Thoracic aorta endothelial cell (primary cell): ENCODE data around the genes APLN and UTP14A.

- CAGE, long polyA plus RNA, result no peak
Measured at GRCh38 chrX:129193416-129193812, 329.9 kb downstream of the SMARCA1 start.

GRCh38 chrX:129605745-129606262 lies 49.0 kb downstream of the APLN start:
- CAGE, long polyA plus RNA, result no peak

DNA sequence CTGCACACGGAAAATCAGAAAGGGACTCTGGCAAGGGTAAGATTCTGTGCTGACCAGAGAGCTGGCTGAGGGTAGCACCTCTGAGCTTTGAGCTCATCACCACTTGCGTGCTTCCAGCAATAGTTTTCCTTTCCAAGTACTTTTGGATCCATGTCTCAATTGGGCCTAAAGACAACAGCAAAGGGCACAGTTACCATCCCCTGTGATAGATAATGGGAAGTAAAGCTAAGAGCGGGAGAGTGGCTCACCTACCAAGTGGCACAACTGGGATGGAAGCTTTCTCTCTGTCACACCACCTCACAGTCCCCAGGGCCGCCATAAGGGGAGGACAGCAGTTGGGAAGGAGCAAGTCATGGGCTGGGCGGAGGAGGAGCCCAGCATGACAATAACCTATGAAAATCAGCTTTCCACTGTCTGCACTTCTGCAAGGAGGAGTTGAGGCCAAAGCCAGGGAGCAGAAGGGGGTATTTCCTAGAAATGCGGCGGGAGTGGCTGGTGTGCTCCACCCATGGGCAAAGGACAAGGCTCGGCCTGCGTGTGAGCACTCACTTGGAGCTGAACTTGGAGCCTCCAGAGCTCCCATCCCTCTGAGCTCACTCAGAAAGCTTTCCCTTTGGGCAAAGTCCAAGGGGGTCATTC lies 18.7 kb downstream of the APLN start:
- CAGE, long polyA plus RNA, result no peak

- CAGE, long polyA plus RNA, result no peak
Measured at GRCh38 chrX:129654272-129655423, at the start of gene APLN. Gene APLN (minus strand): TSS chrX:129654956.

GRCh38 chrX:129666285-129666645 lies 11.5 kb upstream of the APLN start:
- CAGE, long polyA plus RNA, result no peak

DNA sequence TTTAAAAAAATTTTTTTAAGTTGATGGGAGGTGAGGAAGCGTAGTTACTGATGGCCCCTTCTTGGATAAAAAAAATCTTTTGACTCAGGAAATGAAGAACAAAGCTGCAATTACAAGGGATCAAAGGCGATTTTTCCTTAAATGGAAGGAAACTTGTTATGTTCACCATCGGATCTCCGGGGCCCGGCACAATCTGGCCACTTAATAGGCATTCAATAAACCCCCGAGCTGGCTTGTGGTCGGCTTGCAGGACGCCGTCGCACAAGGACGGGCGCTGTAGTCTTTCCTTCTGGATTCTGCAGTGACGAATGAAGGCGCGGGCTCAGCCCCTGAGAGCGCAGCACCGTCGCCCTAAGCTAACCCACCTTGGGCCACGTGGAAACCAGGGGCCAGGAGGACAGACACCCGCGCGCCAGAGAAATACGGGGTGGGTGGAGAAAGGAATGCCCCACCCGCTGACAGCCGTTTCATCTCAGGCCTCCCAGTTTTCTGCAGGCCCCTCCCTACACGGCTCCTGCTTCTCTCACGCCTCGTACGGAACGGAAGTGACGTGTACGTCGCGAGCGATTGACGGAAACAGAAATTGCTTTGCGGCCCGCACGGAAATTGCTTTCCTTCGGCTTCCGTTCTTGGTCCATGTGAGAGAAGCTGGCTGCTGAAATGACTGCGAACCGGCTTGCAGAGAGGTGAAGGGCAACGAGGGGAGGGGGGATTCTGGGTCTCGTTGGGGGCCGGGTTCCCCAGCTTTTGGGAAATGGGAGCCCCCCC lies at the start of gene UTP14A:
UTP14A (plus strand) TSS at position 614 of the 768 bp plus-strand sequence.
- CAGE, long polyA plus RNA, result no peak

DNA sequence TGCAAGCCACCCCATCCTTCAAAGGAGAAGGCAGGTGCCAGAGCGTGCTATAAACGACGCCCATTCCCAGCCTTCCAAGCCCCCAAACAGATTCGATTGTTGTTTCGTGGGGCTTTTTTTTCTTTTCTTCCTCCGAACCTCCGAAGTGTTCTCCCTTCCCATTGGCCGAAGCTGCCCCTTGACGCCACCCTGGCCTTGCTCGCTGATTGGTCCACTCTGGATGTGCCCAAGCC lies 25.3 kb downstream of the UTP14A start:
- CAGE, long polyA plus RNA, result no peak

DNA sequence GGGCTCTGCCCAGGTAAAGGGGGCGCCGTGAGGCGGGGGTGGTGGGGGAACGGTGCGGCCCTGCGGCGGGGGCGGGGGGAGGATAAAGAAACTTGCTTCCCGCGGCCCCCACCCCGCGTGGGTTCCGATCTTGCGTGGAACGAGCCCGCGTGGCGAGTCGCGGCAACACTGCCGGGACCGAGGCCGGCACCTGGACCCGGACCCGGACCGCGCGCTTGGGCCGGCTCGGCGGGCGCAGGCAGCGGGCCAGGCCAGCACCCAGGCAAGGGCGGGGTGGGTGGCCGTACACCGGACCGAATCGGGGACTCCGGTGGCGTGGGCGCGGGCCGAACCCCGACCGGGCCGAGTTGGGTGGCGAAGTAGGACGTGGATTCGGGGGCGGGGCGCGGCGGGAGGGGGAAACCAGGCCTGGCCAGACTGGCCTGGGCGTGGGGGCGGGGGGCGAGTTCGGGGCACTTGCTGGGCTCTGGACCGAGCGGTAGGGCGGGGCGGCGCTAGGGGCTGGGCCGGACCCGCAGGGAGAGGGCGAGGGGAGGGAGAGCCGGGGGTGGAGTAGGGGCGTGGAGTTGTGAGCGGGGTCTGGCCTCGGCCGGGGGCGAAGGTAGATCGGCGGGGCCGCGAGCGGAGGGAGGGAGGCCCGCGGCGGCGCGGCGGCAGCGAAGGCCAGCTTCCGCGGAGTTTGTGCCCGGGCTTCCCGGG lies 1.9 kb upstream of the BCORL1 start:
- CAGE, long polyA plus RNA, result no peak

- CAGE, long polyA plus RNA, result no peak
Measured at GRCh38 chrX:129983861-129985091, 1.8 kb downstream of the BCORL1 start.

DNA sequence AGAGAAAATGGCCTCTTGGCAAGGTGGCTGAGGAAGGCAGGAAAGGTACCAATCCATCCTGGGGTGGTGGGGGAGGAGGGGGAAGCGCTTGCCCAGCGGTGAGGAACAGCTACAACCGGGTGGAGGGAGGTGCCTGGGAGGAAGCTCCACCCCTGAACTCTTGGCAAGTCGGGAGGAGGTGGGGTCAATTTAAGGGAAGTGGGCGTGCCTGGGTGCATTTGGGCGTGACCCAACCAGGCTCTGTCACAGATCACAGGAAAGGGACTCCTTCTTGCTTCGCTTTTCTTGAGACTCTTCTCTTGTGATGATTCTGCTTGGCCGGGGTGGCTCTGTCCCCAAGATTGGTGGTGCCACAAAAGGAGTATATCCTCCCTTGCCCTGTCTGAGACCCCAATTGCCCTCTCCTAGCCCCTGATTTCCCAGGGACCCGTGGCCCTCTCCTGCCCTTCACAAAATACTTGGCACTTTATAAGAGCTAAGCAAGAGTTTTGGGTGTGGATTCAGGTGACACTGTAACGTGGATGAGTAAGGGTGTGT lies 41.8 kb downstream of the BCORL1 start:
- CAGE, long polyA plus RNA, result no peak

DNA sequence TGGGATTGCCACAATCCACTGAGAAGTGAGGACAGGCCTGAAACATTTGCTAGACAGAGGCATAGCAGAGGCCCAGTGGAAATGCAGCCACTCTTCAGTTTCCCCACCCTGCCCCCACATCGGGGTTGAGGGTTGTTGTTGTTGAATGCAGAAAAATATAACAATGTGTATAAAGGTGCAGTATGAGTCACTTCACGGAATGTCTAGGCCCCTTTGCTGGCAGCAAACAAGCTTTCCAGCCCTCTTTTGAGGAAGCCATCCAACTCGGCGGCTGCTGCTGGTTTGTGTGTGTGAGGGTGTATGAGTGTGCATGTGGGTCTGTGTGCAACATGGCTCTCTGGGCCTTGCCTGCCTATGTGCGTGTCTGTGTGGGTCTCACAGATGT lies 8.1 kb upstream of the ELF4 start:
- CAGE, long polyA plus RNA, result no peak

DNA sequence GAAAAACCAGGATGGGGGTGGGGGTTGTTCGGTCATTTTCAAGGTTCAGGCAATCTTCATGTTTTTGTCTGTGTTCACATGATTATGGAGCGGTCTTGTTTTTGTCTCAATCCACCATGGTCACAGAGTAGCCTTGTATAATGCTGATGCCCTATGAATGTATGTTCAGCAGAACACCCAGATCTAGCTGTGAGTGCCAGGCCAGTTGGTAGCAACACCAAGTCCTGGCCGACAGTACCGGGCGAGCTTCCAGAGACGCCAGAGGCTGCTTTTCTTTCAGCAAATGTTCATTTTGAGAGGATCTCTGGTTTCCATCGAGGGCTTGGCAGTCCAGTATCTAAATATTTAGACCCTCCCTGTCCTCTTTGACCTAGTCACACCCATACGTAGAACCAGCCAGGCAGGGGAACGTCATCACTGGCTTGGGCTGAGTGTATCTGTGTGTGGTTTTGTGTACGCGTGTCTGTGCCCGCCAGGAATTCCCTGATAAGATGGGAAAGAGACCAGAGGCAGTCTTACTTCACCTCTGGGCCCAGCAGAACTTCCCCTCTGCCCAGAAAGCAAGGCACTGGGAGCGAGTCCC lies 14.7 kb upstream of the ELF4 start:
- CAGE, long polyA plus RNA, result no peak

GRCh38 chrX:130131549-130131996 lies 21.3 kb upstream of the ELF4 start:
- CAGE, long polyA plus RNA, result no peak

GRCh38 chrX:130173108-130173872 lies 1.5 kb downstream of the RAB33A start:
- CAGE, long polyA plus RNA, result no peak

- CAGE, long polyA plus RNA, result no peak
Measured at GRCh38 chrX:130564225-130564564, 162.4 kb downstream of the RBMX2 start.

DNA sequence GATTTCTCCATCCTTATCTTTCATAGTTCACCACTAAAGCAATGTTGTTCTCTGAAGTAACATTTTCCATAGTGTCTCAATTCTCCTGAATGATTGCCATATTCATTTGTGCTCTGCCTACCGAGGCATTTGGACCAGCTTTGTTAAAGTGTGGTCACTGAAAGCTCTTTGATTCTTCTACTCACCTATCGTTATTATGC lies 7.7 kb downstream of the ENOX2 start:
- CAGE, long polyA plus RNA, result no peak

DNA sequence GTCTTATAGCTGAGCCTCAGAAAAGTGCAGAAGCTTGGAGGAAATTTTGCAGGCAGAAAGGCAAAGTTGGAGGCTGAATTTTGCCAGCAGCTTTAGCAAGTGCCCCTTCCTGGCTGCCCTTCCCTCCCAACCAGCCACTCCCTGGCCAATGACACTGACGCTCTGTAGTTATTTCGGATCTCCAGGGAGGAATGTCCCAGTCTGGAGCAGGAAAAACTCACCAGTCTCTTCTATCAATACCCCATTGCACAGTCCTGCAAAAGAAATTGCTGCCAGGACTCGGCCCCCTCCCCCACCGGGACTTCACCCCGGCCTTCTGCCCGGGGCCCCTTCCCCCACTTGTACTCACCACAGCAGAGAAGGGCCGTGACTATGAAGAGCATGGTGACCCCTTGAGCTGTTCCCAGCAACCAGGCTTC lies 10.2 kb downstream of the IGSF1 start:
- CAGE, long polyA plus RNA, result no peak

GRCh38 chrX:131812669-131813525 lies 210.2 kb upstream of the STK26 start:
- CAGE, long polyA plus RNA, result no peak

DNA sequence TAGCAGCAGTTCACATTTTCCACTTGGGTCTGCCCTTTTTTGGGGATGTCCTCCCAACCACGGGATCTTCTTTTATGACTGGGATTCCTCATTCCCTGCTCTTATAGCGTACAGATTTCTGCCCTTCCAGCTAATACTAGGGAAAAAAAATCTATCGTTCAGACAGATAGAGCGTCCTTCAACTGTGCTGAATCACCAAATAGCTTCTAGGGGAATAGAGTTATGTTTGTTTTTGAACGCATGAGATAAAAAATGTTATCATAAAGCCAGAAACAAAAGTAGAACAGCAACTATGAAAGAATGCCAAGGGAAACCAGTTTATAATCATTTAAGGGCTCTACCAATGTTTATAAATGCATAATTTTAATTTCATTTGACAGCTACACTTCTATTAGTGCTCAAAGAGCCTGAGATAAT lies 12.9 kb downstream of the RAP2C start:
- CAGE, long polyA plus RNA, result no peak

DNA sequence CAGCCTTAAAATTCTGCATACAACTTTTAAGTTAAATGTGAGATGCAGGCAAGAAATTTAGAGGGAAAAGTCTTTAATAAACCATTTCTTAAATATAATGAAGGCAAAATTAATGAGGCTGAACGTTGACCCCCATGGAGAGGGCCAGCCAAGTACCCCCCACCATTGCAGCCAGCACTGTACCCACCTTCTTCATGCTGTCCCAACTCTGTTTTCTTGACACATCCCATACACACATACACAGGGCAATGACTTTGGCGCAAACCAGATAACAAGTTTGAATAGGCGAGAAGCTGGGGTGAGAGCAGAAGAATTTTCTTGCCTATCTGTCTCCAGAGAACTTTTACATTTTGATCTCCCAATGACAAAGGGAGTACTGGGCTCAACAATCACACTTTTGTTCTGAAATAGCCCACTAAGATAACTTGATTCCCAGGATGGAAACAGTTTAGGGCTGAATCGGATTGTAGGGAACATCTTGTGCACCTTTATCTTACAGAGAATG lies 77.8 kb downstream of the MBNL3 start:
- CAGE, long polyA plus RNA, result no peak